Measurements from ENCODE around the genes PHF12 and ABHD15.

- PRO-cap = no peak
Measured at GRCh38 chr17:28724004-28724484, 2.0 kb downstream of the TLCD1 start.

- PRO-cap = bidirectional peak, plus-strand start at chr17:28727110, minus-strand start at chr17:28727083; bidirectional peak, plus-strand start at chr17:28727142, minus-strand start at chr17:28727139
Measured at GRCh38 chr17:28726764-28727737, 1.0 kb upstream of the TLCD1 start.

DNA sequence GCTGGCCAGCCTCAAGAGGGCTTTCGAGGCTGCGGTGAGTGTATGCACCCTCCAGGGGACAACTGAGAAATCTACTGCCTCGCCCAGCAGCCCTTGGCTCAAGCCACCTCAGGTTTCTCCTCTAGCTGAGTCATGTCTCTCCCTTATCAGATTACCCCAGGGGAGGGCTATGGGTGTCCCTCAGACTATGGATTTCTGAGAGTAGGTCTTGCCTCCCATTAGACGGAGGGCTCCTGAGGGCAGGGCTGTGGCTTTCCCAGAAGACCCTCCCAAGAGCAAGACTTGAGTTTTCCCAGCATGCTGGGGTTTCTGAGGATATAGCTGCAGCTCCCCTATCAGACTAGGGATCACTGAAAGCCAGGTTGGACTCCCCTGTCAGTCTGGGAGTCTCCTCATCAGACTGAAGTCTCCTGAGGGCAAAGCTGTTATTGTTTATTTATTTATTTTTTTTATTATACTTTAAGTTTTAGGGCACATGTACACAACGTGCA, 6.8 kb downstream of the NEK8 start:
- PRO-cap = no peak

DNA sequence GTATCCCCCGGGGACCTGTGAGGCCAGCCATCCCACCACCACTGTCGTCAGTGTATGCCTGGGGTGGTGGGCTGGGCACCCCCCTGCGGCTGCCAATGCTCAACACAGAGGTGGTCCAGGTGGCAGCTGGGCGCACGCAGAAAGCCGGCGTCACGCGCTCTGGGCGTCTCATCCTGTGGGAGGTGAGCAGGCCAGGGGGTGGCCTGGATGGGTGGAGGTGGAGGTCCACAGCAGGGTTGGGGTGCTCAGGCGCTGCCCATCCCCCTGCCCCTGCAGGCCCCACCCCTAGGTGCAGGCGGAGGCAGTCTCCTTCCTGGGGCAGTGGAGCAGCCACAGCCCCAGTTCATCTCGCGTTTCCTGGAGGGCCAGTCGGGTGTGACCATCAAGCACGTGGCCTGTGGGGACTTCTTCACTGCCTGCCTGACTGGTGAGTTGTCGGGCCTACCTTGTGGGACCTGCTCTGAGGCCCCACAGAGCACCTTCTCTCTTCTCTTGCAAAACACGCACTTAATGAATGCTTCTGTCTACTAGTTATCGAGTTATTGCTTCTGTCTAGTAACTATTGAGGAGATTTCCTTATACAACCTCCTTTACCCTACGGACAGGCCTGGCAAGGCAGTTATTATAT, 5.9 kb upstream of the TRAF4 start:
- PRO-cap = no peak

- PRO-cap = no peak
Measured at GRCh38 chr17:28746455-28747526, 3.0 kb downstream of the TRAF4 start.

DNA sequence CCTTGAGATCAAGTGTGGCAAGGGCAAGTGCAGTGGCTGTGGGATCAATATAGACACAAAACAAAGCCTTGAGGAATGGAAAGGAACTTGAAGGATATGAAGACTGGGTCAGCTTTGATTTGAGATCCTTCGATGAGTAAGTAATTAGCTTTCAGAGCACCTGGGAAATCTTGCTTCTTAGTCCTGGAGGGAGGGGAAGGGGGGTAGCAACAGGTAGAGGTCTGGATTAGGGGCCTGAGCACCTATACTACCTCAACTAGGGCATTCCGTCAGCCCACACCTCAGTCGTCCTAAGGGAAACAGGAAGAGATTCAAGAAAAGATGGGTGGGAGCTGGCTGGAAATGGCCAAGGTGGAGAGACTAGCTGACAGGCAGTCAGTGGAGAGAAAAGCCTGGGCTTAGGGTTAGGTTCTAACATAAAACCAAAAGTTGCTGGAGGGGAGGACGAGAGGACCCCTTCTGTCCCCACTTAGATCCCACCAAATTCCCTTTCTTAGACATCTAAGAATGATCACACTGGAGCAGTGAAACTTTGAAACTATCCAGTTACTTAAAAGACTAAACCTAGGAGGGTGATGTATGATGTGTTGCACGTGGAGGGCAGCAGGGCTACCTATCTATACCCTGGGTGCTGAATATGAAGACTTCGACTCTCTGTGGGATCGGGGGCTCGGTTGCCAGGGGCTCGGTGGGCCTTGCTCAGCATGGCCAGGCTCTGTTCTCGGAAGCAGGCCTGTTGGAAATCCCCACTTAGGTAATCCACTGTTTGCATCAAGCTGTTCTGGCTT, 14.0 kb downstream of the TRAF4 start:
- PRO-cap = no peak

- PRO-cap = no peak
Measured at GRCh38 chr17:28878566-28879300, 18.8 kb downstream of the FLOT2 start.

- PRO-cap = no peak
Measured at GRCh38 chr17:28888448-28889344, 8.8 kb downstream of the FLOT2 start.

DNA sequence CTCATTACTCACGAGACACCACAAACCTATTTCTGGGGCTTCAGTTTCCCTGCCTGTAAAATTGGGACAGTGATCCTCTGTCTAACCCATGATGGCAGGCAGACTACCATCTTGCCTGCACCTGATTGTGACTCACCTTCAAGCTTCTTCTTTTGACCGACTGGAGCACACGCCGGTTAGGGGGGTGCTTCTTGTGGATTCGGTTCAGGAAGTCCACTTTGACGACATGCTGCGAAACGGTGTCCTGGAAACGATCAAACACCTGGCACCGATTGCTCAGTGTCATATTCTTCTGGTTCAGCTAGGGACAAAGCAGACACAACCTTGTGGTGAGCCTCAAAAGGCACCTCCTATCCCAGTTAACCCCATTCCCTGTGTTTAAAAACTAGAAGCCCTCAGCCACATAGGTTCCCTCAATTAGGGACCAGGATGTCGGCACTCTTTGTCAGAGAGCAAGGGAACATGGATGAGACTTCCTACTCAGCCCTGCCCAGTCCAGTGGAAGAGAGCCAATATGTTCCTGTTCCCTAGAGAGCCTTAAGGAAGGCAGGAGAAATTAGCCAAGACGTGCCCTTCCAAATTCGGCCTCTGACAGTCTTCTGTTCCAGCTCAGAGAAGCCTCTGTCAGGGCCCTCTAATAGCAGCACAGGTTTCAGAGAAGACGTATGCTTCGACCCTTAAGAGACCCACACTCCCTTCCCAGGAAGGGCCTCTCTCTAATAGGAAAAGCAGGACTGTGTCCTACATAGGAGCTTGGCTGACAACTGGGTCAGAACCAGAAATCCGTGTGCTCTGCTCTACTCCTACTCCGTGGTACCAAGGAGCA, 14.5 kb upstream of the DHRS13 start:
- PRO-cap = no peak

DNA sequence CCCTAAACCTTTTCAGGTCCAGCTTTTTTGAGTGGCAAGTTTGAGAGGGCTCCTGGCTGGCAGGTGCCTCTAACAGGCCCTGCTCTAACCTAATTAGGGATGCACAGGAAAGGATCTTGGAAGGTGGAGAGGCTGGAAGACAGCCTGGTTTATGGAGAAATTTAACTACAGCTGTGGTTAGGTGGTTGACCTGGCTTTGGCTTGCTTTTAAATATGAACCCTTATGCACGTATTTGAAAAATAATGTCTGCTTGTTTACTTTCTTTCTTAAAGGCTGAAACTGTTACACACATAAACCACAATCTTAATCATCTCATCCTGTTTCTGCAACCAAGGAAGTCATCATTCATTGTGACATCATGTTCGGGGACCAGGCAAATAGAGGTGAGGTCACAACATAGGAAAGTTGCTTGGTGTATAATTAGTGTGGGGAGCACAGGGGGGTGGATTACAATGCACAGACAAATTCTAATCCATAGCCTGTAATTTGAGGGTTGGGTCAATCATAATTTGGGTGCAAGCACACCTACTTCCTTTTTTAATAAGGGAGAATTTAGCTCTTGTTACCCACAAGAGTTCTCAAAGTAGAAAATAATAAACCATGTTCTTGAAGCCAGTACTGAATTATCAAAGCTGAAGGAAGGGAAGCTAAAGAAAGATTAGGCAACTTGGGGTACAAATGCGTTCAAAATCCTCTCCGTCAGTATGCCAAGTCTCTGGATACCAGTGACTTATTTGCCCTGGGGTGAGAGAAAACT, 23.2 kb upstream of the DHRS13 start:
- PRO-cap = no peak

GRCh38 chr17:28950902-28951143, 495 bp downstream of the PHF12 start:
- PRO-cap = no peak

DNA sequence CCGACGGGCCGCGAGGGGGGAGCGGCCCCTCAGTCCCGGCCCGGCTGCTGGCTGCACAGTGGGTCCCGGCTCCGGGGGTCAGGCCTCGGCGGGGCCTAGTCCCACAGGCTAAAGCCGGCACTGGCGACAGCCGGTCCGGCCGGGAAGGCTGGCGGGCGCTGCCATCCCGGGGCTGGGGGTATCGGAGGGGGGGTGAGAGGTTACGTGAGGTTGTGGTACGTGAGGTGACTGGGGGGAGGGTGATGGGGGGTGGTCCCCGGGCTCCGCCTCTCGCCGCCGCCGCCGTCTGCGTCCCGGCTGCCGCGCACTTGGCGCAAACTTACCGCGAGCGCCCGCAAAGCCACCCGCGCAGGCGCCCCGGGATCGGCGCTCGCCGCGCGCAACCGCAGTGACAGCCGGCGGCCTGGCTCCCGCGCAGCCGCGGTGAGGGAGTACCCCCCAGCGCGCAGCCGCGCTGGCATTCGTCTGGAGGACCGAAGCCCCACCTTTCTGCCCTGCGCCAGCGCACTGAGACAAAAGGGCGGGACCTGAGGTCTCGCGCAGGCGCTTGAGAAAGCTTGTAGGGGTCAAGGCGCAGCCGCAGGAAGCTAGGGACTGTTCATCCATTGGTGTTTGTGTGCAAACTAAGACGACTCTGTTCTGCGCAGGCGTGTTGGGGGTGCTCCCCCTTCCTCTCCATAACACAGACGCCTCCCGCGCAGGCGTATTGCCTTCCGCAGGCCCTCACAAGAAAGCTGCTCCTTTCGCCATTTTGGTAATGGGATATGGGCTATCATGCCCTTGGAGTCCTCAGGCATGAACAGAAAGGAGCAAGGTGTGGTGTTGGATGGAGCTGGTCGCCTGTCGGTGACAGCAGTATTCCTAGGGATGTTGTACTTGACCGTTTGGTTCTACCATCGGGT, at the start of gene PHF12:
PHF12 (minus strand) TSS at position 375 of the 902 bp plus-strand sequence.
- PRO-cap = bidirectional peak, plus-strand start at position 706 of the sequence, minus-strand start at position 321 of the sequence

- PRO-cap = bidirectional peak, plus-strand start at chr17:29149136, minus-strand start at chr17:29148913
Measured at GRCh38 chr17:29148197-29149498, 31.6 kb downstream of the MYO18A start.

- PRO-cap = no peak
Measured at GRCh38 chr17:29277271-29277603, 16.7 kb downstream of the NUFIP2 start.

- PRO-cap = no peak
Measured at GRCh38 chr17:29279027-29279978, 14.6 kb downstream of the NUFIP2 start.

DNA sequence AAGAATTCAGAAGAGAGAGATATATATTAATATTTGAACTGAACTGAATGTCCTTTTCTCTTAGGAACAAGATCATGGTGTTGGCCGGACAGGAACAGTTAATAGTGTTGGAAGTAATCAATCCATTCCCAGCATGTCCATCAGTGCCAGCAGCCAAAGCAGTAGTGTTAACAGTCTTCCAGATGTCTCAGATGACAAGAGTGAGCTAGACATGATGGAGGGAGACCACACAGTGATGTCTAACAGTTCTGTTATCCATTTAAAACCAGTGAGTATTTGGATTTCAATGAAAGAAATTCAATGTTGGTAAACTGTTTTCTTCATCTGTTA, 68.6 kb downstream of the ABHD15 start:
- PRO-cap = no peak

DNA sequence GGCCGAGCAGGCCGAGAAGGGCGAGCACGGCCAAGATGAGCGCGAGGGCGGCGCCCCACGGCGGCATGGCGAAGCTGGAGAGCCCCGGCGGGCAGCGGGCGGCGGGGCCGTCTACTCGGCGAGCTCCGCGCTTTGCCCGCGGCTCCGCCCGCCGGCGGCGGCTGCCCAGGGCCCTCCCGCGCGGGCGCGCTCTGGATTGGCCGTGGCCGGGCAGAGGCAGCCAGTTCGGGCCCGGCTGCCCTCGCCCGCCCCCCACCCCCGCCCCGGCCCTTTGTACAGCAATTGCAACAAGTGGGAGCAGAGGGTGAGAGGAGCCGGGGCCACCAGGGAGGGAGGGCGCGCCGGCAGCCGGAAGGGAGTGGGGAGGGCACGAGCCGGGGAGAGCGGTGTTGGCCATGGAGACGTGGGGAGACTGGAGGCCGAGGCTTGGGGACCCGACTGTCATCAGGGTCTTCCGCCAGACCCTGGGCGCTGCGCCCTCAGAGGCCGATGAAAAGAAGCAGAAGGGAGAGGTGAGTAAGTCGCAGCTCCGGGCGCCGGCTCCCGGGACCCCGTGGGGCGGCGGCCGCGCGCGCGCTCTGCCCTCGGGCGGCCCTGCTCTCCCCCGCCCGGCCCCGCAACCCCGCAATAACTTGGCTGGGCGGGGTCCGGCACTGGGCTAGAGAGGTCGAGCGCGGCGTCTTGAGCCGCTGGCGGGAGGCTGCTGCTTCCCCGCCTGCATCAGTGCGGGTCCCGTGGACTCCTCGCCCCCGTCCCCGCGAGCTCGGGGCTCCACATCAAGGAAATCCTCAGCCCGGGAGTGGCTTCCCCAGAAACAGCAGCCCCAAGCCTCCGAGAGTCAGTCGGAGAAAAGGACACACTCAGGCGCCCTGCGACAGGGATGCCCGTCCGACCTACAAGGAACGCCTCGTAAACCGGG, at the start of gene ABHD15:
ABHD15 (minus strand) TSS at position 138 of the 919 bp plus-strand sequence.
- PRO-cap = no peak

DNA sequence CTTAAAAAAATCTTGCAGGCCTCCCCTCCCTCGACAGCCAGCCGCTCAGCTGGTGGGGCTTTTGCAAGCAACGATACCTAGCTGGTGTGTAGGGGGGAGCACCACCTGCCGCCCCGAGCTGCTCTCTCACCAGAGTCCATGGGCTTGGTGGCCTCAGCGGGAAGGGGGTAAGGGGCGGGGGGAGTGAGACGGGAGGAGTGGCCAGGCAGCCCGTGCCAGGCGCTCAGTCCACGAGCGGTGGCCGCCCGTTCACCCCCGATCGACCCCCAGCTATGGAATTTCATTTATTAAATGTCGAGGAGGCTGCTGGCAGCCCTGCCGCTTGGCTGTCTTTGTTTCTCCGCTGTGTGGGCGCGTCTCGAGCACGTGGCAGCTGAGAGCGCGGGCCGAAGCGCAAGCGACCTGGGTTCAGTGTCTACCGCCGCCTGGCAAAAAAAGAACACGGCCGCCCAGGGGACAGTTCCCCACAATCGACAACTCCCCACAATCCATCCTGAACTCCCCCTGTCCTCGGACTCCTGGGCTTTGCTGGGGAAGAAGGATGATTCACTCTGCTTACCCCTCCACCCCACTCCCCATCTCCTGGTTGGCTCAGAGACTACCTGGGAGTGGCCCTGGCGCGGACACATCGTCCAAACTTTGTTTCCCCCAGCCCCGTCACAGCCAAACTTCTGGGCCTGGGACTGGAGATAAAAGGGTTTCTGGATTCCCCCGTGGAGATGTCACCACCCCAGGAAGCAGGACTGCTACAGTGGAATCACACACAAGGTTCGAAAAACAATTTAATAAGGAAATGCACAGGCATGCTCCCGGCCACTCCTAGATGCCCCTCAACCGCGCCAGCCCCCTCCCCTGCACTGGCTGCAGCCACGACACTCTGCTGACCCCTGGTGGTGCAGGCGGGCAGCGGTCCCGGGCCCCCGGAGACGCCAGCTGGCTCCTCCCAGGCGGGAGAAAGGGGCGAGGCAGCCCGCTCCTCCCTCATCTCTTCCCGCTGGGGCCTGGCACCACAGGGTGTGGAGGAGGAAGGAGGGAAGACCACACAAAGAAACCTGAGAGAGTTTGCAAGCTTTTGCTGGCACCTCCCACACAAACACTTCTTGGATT, 1.6 kb upstream of the ANKRD13B start:
- PRO-cap = bidirectional peak, plus-strand start at position 594 of the sequence, minus-strand start at position 527 of the sequence; bidirectional peak, plus-strand start at position 1,007 of the sequence, minus-strand start at position 859 of the sequence

- PRO-cap = no peak
Measured at GRCh38 chr17:29611785-29612678, 10.7 kb downstream of the CORO6 start.

- PRO-cap = no peak
Measured at GRCh38 chr17:29619232-29619740, 3.4 kb downstream of the CORO6 start.

Measured in A673 (cell line).